Duodenum (tissue), 1 donor: ENCODE measurements around a stretch of chr6.

GRCh38 chr6:150176647-150177672 is 34.1 kb downstream of the PPP1R14C start:
- PRO-cap, result no peak

DNA sequence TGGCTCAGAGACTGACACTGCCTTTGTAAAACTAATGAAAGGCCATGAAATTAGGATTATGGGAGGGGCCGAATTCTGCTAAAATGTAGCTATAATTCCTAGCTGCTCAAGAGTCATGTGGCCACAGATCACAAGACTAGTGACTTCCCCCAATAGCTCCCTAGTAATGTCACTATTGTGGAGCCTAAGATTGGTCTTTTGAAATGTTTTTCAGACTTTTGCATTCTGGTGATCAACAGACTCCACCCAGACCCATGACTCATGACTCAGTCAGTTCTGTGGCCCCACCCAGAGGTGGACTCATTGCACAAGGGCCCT is 71.6 kb upstream of the IYD start:
- PRO-cap, result no peak

- PRO-cap, result no peak
Measured at GRCh38 chr6:150576426-150577509, 22.9 kb upstream of the PLEKHG1 start.

DNA sequence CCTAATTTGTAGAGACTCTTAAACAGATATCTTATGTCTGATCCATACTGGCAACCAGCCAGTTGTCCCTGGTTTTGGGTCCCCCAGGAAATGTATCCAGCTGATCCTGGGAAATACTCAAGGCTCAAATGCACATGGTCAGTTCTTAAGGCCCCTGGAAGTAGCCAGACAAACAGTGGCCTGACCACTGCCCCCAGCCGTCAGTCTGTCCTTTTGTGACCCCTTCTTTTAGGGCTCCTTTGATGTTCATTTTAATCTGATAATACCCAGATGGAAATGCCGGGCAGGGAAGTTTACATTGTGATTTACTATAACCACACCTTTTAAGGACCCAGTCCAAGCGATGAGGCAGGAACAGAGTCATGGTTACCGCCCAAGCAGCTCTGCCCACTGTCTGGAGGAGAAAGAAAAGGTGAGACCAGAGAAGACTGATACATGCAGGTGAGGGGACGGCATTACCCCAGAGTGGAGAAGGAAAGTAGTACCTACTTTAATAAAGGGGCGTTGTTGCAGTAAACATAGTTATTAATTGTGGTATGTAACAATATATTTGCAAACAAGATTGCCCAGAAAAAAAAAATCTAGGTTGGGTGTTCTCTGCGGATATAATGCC is 110.5 kb downstream of the PLEKHG1 start:
- PRO-cap, result no peak

DNA sequence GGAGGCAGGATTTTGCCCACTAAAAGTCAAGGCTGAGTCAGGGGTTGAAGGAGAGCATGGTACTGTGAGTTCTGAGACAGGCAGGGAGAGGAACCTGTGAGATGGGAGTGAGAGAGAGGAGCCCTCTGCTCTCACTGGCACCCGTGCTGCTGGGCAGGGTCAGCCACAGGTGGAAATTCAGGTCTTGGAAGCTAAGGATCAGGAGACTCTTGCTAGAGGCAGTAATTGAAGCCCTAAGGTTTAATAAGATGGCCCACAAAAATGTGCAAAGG is 53.5 kb upstream of the MTHFD1L start:
- PRO-cap, result no peak

GRCh38 chr6:150878400-150879211 is 13.1 kb downstream of the MTHFD1L start:
- PRO-cap, result no peak

DNA sequence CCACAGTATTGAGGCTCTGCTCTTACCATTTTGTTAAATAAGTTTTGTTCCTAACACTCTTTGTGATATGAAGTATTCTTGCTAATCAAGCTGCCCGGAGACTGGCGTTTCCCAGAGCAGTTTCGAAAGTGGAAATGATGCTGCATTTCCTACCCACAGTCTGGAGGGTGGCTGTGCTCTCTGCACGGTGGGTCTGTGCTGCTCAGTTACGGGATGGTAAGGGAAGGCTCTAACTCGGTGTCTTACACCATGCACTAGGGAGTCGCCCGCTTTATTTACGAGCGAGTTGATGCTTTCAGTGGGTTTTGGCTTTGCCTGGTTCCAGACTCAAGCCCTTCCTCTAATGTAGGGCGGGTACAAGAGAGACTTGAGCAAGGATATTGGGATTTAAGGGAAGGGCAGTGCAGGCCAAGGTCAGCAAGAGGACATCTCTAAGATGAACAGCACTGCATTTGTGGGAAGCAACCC is 180.1 kb upstream of the AKAP12 start:
- PRO-cap, result no peak

- PRO-cap, result no peak
Measured at GRCh38 chr6:151160823-151161849, 78.6 kb upstream of the AKAP12 start.

DNA sequence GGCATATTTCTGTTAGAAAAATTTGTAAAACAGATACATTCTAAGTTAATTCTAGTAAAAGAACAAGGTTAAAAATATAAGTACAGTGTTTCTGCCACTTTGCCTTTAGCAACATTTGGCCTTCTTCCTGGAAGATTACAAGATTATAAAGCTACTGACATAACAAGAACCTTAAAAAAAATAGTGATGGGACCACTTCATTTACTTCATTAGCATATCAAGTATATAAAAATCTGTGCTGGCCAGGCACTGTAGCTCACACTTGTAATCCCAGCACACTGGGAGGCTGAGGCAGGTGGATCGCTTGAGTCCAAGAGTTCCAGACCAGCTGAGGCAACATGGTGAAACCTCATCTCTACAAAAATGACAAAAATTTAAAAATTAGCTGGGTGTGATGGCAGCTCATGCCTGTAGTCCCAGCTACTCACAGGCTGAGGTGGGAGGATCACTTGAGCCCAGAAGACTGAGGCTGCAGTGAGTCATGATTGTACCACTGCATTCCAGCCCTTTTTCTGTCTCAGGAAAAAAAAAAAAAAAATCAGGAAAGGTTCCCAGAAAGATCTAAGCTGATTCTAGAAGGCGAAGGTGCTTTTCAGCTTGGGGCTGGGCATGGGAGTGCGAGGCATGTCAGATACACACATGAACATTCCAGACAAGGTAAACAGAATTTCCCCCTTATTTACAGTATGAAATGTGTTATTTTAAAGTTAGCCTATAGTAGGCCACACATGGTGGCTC is 5.9 kb downstream of the RMND1 start:
- PRO-cap, result no peak

GRCh38 chr6:151666317-151666984 is 141.0 kb upstream of the ESR1 start:
- PRO-cap, result no peak

DNA sequence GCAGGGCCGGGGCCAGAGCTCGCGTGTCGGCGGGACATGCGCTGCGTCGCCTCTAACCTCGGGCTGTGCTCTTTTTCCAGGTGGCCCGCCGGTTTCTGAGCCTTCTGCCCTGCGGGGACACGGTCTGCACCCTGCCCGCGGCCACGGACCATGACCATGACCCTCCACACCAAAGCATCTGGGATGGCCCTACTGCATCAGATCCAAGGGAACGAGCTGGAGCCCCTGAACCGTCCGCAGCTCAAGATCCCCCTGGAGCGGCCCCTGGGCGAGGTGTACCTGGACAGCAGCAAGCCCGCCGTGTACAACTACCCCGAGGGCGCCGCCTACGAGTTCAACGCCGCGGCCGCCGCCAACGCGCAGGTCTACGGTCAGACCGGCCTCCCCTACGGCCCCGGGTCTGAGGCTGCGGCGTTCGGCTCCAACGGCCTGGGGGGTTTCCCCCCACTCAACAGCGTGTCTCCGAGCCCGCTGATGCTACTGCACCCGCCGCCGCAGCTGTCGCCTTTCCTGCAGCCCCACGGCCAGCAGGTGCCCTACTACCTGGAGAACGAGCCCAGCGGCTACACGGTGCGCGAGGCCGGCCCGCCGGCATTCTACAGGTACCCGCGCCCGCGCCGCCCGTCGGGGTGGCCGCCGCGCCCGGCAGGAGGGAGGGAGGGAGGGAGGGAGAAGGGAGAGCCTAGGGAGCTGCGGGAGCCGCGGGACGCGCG is 437 bp downstream of the ESR1 start:
- PRO-cap, result no peak

GRCh38 chr6:151808814-151809372 is 1.4 kb downstream of the ESR1 start:
- PRO-cap, result no peak

- PRO-cap, result no peak
Measured at GRCh38 chr6:152277684-152278470, 359.3 kb downstream of the SYNE1 start.

DNA sequence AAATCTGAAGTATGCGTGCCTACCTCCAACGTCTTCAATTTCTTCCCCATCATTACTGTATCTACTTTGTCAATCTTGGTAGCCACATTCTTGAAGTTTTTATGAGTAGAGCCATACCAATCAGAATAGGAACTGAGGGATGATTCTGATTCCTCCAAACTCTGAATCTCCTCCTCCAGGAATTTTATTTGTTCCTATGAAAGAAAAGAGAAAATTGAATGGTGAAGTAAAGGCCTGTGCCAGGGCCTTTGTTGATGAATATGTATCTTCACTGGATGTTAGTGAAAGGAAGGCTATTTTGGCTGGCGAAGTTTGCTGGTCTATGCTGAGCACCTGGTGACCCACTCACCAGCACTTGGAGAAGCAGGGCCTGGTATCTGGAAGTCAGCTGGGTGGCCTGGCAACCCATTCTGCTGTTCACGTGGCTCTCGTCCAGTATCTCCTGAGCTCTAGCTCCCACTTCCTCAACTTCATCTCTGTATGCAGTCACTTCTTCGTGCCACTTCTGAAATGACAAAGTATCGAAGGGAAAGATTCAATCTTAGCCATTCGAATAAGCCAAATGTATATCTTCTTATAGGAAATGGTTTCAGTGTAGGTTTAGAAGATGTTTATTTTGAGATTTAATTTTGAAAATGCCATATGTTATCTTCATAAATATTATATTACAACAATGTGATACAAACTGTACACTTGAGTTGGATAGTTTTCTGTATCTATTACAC is 283.8 kb downstream of the SYNE1 start:
- PRO-cap, result no peak

GRCh38 chr6:152380103-152380792 is 256.9 kb downstream of the SYNE1 start:
- PRO-cap, result bidirectional peak, plus-strand start at chr6:152380540, minus-strand start at chr6:152380425

DNA sequence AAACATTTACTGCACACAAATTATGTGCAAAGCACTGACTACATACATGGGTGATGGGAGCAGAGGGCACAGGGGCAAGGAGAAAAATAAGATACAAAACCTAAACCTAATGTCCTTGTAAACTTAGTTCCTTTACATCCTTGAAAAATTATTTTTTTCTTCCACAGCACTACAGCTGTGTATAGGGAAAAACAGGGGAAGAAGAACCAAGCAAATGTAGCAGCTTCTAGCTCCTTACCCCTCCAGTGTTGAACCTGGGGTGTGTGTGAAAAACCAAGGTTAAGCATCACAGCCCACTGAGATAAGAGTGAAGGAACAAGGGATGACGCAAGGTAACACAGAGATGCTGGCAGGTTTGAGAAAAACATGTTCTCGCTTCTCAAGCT is 71.2 kb downstream of the SYNE1 start:
- PRO-cap, result no peak

GRCh38 chr6:153143262-153143820 is 12.3 kb upstream of the RGS17 start:
- PRO-cap, result no peak

DNA sequence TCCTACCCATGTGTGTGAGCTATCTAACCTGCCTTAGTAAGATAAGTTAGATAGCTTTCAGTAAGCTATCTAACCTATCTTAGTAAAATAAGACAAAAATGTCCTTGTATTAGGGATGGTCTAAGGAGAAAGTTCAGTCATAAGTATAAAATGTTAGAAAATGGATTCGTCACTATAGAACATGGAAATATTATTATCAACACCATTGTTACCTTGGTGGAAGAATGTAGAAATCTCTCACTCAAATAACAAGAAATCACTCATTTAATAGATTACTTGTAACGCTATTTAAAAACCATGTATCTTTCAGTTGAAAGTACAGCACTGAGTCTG is 185.0 kb upstream of the RGS17 start:
- PRO-cap, result no peak

DNA sequence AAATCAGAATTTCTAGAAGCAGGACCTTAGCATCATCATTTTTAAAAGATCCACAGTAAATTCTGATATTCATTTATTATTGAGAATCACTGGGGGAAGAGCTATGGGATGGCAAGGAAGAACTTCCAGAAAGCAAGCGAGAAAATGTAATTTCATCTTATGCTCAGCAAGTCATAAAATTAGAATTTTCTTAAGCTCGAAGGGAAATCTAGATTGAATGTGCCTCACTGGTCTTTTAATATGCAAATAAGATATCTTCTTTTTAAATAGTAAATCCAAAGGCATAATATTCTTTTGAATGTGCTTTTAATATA is 442.0 kb upstream of the OPRM1 start:
- PRO-cap, result no peak

DNA sequence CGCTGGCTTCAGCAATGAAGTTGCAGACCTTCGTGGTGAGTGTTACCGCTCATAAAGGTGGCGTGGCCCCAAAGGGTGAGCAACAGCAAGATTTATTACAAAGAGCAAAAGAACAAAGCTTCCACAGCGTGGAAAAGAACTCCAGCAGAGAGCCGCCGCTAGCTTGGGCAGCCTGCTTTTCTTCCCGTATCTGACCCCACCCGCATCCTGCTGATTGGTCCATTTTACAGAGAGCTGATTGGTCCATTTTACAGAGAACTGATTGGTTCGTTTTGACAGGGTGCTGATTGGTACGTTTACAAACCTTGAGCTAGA is 182.9 kb upstream of the OPRM1 start:
- PRO-cap, result no peak